ENCODE measurements around the genes GP2 and REXO5.

- RRBS, 2 experiments: no CpG with 5 or more reads among the region's 22 CpGs
These were observed 211.7 kb downstream of the XYLT1 start for GRCh38 chr16:17258907-17259663.

GRCh38 chr16:17305657-17306332 lies 165.0 kb downstream of the XYLT1 start:
- RRBS, 2 experiments: no CpG with 5 or more reads among the region's 12 CpGs

- RRBS, 2 experiments: no CpG with 5 or more reads among the region's 9 CpGs
These were observed 130.6 kb downstream of the XYLT1 start for GRCh38 chr16:17339745-17340990.

GRCh38 chr16:18524183-18524706 lies 37.7 kb downstream of the NOMO2 start:
- RRBS, 2 experiments: no CpG with 5 or more reads among the region's 11 CpGs

GRCh38 chr16:18570608-18570944 lies 8.7 kb upstream of the NOMO2 start:
- RRBS, 2 experiments: no CpG with 5 or more reads among the region's 13 CpGs

GRCh38 chr16:18571420-18571560 lies 9.4 kb upstream of the NOMO2 start:
- RRBS, 2 experiments: no CpG with 5 or more reads among the region's 5 CpGs

GRCh38 chr16:19086269-19086986 lies 19.0 kb downstream of the COQ7 start:
- RRBS, 2 experiments: under 1 to 5% methylated on average over 15 of the region's 50 CpGs

DNA sequence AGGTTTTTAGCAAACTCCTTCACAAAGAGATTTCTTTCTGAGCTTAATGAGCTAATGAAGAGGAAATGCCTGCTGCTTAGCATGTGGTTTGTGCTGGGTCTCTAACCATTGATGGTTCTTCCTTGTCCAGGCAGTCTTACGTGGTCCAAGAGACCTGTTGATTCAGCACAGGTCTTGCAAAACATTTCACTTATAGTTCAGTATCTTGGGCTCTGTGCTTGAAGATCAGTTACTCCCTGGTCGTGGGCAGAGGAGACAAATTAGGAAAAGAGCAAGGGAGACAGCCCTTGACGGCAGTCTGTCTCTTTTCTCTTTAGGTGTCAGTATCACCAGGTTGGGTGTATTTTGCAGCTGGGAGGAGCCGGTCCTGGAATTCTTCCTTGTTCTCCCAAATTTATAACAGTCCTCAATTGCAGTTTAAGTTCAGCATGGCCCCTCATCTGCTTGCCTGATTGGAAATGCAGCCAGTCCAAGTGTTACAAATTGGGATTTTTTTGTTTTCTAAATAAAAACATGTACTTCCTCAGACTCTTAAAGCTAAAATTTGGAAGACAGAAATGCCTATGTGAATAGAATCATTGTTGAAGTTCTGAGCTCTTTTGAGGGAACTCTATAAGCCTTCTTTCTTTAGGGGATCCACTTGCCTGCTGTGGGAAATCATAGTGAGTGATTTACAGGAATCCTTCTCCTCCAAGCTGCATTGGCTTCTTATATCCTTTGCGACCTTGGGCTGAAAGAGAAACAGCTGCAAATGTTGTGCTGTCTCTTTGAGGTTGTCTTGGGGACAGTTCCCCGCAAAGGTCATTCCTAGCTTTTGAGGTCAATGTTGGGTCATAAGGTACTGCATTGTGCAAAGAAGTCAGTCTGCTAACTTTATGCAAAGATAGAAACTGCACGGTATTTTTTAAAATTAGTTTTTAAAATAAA lies 3.6 kb downstream of the ITPRIPL2 start:
- RRBS, 2 experiments: no CpG with 5 or more reads among the region's 7 CpGs

- RRBS, 2 experiments: no CpG with 5 or more reads among the region's 3 CpGs
These were observed 20.7 kb downstream of the VPS35L start for GRCh38 chr16:19576169-19576552.

GRCh38 chr16:19595344-19595722 lies 39.8 kb downstream of the VPS35L start:
- RRBS, 2 experiments: no CpG with 5 or more reads among the region's 8 CpGs

DNA sequence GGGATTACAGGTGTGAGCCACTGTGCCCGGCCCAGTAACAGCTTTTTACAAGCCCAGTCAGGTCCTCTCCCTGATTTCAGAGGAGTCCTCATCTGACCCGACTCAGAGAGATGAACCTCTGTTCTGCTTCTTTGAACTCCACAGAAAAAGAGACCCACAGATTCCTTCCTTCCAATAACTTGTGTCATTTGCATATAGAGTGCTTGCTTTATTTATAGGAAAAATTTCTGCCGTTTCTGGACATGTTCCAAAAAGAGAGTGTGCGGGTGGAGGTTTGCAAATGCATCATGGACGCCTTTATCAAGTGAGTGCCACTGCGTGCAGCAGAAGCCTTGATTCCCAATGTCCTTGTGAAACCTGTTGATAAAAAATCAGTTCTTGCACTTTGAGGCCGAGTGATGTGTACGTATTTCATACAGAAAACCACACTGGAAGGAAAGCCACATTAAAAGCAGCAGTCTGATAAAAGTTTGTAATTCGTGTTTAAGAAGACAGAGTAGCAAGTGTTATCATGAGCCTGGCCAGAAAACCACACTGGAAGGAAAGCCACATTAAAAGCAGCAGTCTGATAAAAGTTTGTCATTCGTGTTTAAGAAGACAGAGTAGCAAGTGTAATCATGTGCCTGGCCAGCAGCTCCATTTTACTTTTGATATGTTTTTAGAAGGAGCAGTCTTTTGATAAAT lies 78.1 kb downstream of the KNOP1 start:
- RRBS, 2 experiments: no CpG with 5 or more reads among the region's 10 CpGs

DNA sequence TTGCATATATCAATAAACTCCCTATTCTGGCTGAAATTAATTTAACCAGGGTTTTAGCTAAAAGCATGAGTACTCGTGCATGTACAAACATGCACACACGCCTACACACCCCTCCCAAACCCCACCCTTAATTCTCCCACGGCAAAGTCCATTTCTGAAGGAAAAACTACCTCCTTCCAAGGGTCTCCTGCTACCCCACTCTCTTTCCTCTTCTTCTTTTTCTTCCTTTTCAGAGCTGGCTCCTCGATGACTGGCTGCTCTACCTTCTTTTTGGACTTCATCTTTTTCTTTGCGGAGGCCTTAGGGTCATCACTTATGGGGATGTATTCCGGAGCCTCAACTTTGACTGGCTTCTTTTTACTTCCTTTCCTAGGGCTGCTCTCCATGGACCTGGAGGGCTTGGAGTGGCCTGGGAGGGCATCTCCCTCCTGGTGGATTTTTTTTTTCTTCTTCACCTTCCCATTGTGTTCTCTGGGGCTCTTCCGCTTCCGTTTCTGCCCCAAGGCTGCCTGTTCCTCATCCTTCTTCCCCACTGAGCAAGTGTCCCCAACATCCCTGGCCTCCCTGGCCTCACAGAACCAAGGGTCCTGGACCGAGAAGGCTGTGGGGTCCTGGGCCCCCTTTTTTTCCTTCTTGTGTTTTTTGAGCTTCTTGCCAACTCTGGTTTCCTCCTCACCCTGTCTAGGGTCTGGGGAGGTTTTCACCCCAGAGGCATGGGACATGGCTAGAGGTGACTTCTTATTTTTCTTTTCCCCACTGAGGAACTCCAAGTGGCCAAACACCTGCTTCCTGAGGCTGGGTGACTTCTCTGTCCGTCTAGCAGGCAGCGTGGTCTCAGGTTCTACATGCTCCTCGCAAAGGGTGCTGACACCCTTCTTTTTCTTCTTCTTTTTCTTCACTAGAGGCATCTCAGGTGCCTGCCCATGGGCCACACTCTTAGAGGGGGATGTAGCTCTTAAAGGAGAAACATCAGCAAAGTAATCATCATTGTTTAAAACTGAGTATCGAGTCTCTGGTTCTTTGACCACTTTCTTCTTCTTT lies 3.8 kb downstream of the KNOP1 start:
- RRBS, 2 experiments: no CpG with 5 or more reads among the region's 13 CpGs

- RRBS, 2 experiments: no CpG with 5 or more reads among the region's 13 CpGs
These were observed 8.1 kb downstream of the GPRC5B start for GRCh38 chr16:19876270-19877319.

DNA sequence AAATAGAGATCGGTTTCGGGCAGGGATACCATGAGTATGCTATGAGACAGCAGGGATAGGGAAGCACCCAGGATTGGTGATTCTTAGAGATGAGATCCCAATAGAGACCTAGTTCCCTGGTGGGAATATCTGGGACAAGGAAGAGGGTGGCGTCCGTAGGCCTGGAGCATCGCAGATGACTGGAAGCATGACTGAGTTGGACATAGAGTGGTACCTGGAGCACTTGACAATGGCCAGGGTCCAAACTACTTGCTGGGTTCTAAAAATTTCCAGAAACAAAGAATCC lies 259 bp downstream of the GP2 start:
- RRBS, 2 experiments: no CpG with 5 or more reads among the region's 5 CpGs

GRCh38 chr16:20327397-20328270 lies at the start of gene GP2:
TSS of gene GP2 (minus strand) at chr16:20327513.
- RRBS, 2 experiments: no CpG with 5 or more reads among the region's 9 CpGs

- RRBS, 2 experiments: no CpG with 5 or more reads among the region's 7 CpGs
These were observed 1.2 kb downstream of the THUMPD1 start for GRCh38 chr16:20740305-20740856.

DNA sequence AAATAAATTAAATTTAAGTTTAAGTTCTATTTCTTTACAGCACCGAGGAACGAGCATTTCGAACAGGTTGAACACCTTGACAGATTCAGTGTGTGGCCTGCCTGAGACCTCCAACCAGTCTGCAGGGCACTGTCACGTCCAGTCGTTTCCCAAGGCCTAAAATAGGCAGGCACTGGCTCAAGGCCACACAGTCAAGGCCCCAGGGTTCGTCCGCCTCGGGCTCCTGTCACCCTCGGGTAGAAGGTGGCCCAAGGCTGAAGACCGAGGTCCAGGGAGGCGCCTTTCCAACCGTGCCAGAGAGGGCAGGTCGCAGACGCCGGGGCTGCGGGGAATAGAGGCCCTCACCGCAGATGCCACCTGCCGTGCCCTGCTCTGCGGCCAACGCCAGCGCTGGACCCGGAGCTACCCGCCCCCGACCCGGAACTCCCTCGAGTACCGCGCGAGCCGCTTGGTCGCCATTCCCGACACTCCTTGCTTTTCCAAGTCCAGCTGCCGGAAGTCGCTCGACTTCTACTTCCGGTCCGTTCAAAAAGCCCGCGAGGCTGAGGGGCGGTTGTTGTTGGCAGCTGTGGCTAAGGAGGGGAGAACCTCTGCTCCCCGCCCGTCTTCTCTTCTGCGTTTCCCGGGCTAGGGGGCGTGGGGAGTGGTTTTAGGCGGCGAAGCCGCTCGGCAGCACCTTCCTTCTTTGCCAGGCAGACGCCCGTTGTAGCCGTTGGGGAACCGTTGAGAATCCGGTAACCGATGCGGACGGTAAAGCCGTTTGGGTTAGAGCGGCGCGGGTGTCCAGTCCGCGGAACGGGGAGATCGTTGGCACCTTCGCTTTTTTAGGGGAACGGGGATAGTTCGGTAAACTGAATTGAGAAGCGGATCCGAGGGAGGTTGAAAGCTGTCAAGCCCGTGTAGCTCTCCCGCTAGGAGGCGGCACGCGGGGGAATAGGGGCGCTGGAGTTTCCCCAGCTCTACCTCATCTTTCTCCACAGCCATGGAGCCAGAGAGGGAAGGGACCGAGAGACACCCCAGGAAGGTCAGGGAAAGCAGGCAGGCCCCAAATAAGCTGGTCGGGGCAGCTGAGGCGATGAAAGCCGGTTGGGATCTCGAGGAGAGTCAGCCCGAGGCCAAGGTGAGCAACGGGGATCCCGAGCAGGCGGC lies at the start of gene REXO5:
REXO5 (plus strand) TSS at position 556 of the 1,149 bp plus-strand sequence.
- RRBS, 2 experiments: under 1 to 6% methylated on average over 33 to 36 of the region's 85 CpGs

DNA sequence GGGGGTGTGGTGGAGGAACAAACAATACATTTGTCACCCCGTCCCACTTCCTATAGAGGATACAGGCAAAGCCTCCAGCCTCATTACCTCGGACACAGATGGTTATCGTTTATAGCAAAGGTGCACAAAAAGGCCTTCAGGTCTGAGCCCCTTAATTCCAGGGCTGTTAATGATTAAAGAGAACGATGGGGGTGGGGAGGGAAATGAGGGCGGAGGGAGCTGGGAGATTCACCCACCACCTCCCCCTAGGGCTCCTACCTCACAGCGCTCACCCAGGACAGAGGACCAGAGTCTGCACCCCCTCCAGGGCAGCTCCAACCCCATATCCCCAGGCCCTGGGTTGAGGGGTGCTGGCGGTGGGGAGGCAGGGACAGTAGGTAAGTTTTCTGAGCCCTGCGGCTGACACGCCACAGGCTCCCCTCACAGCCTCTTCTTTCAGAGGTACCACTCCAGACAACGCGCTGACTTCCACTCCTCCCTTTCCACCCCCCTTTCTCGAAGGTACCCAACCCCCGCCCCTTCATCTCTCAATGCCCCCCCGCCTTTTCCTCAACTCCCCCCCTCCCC lies 447 bp downstream of the DCUN1D3 start:
- RRBS, 2 experiments: no CpG with 5 or more reads among the region's 14 CpGs

- RRBS, 2 experiments: no CpG with 5 or more reads among the region's 1 CpG
These were observed 2.7 kb downstream of the LDAF1 start for GRCh38 chr16:21161135-21161518.